SK-N-DZ (cell line): ENCODE measurements around a stretch of chr3.

RAMPAGE:
- cytosol, long total RNA = no peak
- nucleus, long total RNA = no peak
These were observed 25.2 kb downstream of the STAG1 start for GRCh38 chr3:136726855-136727531.

DNA sequence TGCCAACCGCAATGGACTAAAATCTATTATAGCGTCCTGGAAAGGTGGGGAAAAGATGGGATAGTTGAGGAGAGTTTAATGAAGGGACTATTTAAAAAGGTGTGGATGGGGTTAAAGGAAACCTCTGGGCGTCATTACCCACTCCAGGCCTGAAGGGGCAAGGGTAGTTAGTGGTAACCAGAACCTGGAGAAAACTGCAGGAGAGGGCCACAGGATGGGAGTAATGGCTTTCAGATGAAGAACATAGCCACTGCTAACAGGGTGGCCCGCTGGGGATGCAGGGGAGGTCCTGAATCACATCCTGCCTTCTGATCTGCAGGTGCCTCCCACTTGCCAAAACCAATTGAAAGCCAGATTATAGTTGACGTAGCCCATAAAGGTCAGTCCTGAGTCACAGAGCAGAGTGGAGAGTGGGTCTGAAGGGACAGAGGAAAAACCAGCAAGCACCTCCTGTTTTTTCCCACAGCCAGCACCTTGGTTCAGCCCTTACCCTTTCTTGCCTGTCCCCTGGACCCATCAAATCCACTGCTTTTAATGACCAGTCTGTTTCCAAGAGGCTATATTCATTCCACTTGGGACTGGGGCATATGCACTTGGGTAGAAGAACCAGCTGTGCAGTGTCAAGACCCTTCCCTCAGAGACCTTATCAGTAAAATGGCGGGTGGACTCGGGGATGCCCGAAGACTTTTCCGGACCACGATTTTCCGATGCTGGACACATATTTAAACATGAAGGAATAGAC lies 695 bp upstream of the SLC35G2 start:
RAMPAGE:
- cytosol, long total RNA = no peak
- nucleus, long total RNA = no peak

RAMPAGE:
- cytosol, long total RNA = no peak
- nucleus, long total RNA = no peak
These were observed 11.7 kb downstream of the IL20RB start for GRCh38 chr3:136969425-136969907.

GRCh38 chr3:137023360-137023814 lies 65.6 kb downstream of the IL20RB start:
RAMPAGE:
- cytosol, long total RNA = no peak
- nucleus, long total RNA = no peak

GRCh38 chr3:138356619-138357237 lies 8.3 kb downstream of the MRAS start:
RAMPAGE:
- cytosol, long total RNA = no peak
- nucleus, long total RNA = no peak

RAMPAGE:
- cytosol, long total RNA = no peak
- nucleus, long total RNA = no peak
These were observed 44.7 kb downstream of the CEP70 start for GRCh38 chr3:138549069-138550077.

GRCh38 chr3:138651329-138652106 lies 42.9 kb downstream of the FAIM start:
RAMPAGE:
- cytosol, long total RNA = no peak
- nucleus, long total RNA = no peak

GRCh38 chr3:138657310-138657877 lies 48.8 kb downstream of the FAIM start:
RAMPAGE:
- cytosol, long total RNA = no peak
- nucleus, long total RNA = no peak

DNA sequence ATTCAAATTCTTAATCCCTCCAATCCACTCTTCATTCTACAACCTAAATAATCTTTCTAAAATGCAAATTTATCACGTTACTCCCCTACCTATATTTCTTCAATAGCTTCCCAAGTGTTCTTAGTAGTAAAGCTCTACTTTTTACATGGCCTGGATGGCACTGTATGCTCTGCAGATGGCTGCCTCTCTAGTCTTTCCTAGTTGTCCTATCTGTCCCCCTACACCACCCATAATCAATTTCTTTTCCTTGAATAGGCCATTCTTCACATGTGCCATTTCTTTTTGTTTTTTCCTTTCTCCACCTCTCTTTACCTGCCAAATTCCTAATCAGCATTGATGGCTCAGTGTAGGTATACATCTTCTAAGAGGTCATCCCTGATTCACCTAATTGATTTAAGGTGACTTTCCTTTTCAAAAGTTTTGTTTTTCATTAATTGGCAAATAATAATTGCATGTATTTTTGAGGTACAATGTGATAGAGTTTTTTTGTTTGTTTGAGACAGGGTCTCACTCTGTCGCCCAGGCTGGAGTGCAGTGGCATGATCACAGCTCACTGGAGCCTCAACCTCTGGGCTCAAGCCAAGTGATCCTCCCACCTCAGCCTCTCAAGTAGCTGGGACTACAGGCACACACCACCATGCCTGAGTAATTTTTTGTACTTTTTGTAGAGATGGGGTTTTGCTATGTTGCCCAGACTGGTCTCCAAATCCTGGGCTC lies 85.2 kb downstream of the PIK3CB start:
RAMPAGE:
- cytosol, long total RNA = no peak
- nucleus, long total RNA = no peak

RAMPAGE:
- cytosol, long total RNA = no peak
- nucleus, long total RNA = no peak
These were observed 10.4 kb upstream of the PIK3CB start for GRCh38 chr3:138845031-138845550.

GRCh38 chr3:138875530-138876301 lies 41.0 kb upstream of the PIK3CB start:
RAMPAGE:
- cytosol, long total RNA = no peak
- nucleus, long total RNA = no peak

GRCh38 chr3:138916842-138917211 lies 30.1 kb downstream of the FOXL2 start:
RAMPAGE:
- cytosol, long total RNA = no peak
- nucleus, long total RNA = no peak

RAMPAGE:
- cytosol, long total RNA = no peak
- nucleus, long total RNA = no peak
These were observed 7.3 kb downstream of the FOXL2 start for GRCh38 chr3:138939239-138940377.

DNA sequence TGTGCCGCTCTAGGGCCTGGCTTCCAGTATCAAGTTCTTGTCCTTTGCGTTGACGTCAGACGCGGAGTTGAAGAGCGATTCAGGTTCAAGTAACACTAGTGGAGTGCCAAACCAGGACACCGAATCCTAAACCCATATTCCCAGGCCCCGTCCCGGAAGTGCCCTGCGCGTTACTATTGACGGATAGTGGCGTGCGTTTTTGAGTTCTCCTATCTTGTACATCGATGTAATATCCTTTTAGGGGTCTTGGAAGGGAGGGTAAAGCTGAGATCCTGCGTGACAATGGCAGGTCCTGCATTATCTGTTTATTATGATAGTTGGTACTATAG lies 348 bp upstream of the PRR23C start:
RAMPAGE:
- cytosol, long total RNA = no peak
- nucleus, long total RNA = no peak

DNA sequence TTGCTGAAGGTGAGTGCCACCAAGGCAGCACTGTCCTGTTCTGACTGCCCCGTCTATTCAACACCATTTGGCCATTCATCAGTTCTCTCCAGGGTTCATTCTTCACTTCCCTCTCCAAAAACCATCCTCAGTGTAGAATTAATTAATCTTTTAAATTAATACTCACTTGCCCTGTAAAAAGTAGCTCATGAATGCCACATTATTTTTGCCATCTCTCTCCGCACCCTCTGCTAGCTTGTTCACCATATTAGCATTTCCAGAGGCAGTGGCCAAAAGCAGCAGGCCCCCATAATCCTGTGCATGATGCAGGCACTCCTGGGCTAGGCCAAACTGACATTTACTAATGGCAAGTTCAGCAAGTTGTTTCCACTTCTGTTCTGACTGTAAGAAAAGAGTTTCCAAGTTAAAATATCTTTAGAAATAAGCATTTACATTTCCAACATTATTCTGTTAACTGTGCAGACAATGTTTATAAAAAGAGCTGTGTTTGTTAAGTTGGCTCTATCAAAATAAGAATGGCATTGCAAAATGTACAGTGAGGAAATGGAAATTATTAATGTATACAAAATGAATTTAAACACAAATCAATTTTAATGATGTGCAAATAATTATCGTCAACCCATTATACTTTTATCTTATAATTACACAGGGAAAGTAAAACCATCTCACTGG lies 17.2 kb downstream of the MRPS22 start:
RAMPAGE:
- cytosol, long total RNA = no peak
- nucleus, long total RNA = no peak

DNA sequence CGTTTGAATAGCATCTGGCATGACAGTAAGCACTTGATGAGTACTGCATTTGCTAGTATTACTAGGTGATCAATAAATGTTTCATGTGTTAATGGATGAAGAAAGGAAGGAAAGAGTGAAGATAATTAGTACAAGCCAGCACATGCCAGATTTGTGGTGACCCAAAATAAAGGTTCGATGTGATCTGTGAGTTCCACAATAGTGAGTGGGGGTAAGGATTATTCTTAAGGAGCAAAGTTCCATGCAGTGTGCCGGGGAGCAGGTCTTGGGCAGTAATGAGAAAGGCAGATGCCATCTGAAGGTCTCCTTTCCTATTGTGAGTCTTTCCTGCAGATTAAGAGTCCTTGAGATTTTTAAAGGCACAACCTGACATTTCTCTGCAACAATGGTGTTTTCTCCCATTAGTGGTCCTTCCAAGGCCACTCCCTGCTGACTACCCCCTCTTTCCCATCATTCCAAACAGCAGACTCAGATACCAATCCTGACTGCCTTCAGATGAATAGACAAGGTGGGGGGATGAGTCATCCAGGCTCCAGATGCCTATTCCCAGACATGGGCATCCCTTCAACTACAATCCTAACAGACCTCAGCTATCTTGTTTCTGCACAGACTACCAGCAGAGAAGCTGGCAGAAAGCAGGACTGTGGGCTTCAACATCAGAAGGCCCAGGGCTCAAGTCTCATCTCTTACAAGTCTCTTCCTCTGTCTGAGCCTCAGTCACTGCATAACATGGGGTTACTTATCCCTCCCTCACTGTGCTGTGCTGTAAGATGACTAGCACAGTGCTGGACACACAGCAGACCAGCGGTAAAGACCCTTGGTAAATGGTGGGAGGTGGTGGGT lies 2.3 kb downstream of the RBP1 start:
RAMPAGE:
- cytosol, long total RNA = no peak
- nucleus, long total RNA = no peak

DNA sequence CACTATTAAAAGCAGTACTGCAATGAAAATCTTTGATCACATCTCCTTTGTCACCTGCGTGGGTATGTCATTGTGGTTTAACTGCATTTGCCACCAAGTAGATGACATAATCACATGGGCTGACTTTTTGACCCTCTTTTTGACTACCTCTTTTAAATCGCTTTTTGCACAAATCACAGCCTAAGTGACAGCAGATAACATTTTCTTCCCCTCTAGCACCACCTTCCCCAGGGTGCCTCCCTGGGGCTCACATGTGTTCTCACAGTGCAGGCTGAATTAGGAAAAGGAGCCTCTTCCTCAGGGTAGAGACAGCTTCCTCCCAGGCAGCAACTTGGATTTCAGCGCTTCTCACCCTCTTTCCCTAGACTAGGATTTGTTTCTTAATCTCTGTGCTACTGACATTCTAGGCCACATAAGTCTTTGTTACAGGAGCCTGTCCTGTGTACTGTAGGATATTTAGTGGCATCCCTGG lies 1.2 kb upstream of the RBP1 start:
RAMPAGE:
- cytosol, long total RNA = no peak
- nucleus, long total RNA = no peak

RAMPAGE:
- cytosol, long total RNA = no peak
- nucleus, long total RNA = no peak
These were observed 114.1 kb upstream of the TRIM42 start for GRCh38 chr3:140563704-140564197.

DNA sequence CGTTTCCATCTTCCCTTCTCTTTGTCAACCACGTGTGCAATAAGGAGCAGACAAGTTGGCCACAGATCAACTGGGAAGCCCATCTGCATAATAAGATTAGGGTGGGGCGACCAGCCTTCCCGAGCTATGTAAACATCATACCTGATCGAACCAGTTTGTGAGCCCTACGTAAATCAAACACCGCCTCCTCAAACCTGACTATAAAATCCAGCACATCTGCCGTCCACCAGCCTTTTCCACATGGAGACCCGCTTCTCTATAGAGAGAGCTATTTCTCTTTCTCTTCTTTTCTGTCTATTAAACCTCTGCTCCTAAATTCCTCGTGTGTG lies 37.2 kb downstream of the TRIM42 start:
RAMPAGE:
- cytosol, long total RNA = no peak
- nucleus, long total RNA = no peak

DNA sequence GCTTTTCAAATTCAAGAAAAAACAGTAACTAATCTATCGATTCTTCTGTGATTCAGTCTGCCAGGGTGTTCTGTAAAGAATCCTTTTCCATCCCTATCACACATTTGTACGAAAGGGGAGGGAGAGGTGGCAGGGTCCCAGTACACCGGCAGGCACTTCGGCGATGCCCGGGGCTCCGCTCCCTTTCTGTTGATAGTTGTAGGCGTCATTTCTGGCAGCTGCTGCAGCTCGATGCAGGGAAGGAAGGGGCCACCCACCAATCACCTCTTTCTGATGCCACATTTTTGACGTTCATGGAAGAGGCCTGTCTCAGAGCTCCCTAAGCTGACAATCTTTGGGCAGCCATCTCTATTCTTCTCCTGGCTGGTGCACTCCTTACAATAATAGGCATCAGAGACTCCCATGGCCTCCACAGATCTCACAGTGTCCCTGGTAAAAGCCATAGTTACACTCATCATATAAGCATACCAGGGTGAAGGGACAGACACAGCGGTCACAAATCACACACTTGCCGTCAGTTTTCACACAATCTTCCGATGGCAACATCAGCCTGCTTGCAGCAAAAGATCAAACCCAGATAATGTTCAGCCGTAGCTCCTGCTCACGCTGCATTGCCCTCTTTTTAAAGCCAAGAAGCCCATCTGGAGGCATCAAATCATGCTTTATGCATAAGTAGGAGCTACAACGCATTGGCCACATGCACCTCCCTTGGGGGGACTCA lies 60.8 kb upstream of the ZBTB38 start:
RAMPAGE:
- cytosol, long total RNA = no peak
- nucleus, long total RNA = no peak